Bronchus fibroblast of lung (primary cell): Measurements from ENCODE around the genes PGAP3, GSDMA and CCR7.

- RAMPAGE, long total RNA, result no peak
Measured at GRCh38 chr17:39687402-39688552, at the start of gene PGAP3. PGAP3 (minus strand) TSS chr17:39688057.

DNA sequence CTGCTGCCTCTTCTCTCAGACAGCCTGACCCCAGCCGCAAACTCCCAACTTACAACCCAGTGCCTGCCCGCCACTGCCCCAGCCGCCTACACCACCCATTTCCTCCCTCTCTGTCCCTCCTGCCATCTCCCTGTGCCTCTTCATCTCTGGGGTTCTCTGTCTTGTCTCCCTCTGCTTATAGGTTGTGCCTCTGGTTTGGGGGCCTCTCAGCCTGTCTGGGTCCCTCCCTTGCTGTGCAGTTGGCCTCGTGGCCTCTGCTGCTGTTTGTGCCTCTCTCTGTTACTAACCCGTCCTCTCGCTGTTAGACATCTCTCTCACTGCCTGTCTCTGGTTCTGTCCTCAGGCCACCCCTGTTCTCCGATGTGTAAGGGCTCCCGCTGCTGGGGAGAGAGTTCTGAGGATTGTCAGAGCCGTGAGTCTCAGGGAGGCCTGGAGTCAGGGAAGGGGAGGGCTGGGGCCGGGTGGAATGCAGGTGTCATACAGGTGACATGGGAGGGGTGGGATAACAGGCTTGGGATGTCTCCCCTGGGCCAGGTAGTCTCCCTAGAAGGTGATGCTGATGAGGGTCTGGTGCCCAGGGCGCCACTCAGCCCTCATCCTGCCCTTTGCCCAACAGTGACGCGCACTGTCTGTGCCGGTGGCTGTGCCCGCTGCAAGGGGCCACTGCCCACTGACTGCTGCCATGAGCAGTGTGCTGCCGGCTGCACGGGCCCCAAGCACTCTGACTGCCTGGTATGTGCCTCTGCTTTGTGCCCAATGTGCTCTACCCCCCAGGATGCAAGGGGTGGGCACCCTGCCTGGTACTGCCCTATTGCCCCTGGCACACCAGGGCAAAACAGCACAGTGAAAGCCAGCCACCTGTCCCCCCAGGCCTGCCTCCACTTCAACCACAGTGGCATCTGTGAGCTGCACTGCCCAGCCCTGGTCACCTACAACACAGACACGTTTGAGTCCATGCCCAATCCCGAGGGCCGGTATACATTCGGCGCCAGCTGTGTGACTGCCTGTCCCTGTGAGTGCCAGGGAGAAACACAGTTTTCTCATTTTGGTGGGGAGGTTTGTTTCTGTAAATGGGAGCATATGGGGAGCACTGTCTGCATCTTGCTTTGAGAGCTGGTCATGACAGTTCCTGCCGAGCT lies 10.0 kb downstream of the ERBB2 start:
- RAMPAGE, long total RNA, result no peak

- RAMPAGE, long total RNA, result no peak
Measured at GRCh38 chr17:39772312-39772818, 34.6 kb downstream of the GRB7 start.

GRCh38 chr17:39926040-39926334 lies 1.4 kb downstream of the ORMDL3 start:
- RAMPAGE, long total RNA, result no peak

GRCh38 chr17:39948949-39949558 lies 13.8 kb upstream of the GSDMA start:
- RAMPAGE, long total RNA, result no peak

DNA sequence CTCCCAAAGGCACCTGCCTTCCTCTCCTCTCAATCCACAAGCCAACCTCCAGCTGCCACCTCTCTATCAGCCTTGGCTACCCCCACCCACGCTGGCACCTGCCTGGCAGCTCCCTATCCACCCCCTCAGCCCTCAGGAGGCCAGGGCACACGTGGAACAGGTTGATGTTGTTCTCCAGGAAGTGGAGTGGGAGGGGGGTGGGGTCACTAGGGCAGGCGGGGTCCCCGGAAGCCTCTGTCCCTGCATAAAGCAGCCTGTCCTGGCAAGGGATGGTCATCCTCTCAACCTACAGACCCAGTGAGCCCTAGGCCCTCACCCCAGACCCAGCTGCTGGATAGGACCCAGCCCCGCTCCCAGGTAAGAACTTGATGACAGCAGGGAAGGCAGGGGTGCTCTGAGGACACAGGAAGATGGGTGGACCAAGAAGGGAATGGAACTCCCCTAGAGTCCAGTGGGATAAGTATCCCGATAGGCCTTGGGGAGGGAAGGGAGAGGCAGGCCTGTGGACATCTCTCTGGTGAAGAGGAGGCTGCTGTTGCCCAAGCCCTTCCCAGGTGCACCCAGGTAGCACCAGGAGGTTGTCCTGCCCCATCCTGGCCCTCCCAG lies at the start of gene GSDMA:
TSS of gene GSDMA (plus strand) at position 276 of the 606 bp plus-strand sequence.
- RAMPAGE, long total RNA, result no peak

DNA sequence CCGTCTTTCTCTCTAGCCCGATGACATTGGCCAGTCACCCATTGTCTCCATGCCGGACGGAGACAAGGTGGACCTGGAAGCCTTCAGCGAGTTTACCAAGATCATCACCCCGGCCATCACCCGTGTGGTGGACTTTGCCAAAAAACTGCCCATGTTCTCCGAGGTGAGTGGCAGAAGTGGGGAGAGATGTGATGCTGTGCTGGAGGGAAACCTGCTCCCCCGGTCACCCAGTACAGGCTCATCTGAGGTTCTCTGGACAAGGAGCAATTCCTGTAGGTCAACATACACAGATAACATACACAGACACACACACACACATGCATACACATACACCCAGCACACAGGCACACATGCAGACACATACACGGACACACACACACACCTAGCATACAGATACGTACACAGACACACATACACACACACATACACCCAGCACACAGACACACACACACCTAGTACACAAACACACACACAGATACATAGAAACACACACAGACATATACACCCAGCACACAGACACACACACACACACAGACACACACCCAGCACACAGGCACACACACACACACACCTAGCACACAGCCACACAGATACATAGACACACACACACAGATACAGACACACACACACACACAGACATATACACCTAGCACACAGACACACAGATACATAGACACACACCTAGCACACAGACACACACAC lies 13.5 kb downstream of the NR1D1 start:
- RAMPAGE, long total RNA, result no peak

DNA sequence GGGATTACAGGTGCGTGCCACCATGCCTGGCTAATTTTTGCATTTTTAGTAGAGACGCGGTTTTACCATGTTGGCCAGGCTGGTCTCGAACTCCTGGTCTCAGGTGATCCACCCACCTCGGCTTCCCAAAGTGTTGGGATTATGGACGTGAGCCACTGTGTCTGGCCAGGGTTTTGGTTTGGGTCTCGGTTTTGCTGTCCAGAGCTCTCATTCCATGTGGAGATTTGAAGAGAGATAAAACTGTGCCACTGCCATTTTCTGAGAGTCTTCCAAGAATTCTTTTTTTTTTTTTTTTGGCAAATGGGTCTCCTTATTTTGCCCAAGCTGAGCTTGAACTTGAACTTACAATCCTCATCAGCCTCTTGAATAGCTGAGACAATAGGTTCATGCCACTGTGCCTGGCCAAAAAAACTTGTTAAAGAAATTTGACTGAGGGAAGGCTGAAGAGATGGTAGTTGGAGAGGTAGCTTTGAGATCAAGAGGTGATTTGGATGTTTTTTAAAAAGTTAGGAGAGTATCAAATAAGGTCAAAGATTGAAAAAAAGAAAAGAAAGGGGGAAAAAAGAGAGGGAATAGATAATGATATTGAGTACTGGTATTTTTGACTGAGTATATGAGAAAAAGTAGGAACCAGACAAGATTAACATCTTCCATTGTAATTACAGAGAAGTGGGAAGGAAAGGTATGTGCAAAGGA lies 8.8 kb downstream of the CASC3 start:
- RAMPAGE, long total RNA, result no peak

GRCh38 chr17:40271207-40271703 lies 16.4 kb upstream of the CDC6 start:
- RAMPAGE, long total RNA, result no peak

GRCh38 chr17:40290798-40291730 lies 3.4 kb downstream of the CDC6 start:
- RAMPAGE, long total RNA, result no peak

DNA sequence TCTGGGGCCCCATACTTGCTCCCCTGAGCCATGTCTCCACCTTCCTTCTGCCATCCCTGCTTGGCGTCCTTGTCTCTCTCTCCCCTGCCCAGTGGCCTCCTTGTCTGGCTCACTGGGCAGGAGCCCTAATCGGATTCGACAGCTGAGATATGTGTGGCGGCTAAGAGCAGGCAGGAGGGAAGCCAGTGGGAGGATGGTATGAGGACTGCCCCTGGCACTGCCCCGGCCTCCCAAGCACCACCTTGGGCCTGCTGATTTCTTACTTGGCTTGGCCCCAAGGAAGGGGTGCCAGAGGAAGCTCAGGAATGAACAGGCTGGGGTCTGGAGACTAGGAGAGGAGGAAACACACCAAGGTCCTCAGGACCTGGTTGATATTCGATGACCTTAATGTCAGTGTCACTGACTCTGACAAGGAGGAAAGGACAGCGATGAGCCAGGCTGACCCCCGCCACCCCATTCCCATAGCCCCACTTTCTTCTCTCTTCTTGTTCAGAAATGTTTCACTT lies 2.1 kb downstream of the RARA start:
- RAMPAGE, long total RNA, result no peak

DNA sequence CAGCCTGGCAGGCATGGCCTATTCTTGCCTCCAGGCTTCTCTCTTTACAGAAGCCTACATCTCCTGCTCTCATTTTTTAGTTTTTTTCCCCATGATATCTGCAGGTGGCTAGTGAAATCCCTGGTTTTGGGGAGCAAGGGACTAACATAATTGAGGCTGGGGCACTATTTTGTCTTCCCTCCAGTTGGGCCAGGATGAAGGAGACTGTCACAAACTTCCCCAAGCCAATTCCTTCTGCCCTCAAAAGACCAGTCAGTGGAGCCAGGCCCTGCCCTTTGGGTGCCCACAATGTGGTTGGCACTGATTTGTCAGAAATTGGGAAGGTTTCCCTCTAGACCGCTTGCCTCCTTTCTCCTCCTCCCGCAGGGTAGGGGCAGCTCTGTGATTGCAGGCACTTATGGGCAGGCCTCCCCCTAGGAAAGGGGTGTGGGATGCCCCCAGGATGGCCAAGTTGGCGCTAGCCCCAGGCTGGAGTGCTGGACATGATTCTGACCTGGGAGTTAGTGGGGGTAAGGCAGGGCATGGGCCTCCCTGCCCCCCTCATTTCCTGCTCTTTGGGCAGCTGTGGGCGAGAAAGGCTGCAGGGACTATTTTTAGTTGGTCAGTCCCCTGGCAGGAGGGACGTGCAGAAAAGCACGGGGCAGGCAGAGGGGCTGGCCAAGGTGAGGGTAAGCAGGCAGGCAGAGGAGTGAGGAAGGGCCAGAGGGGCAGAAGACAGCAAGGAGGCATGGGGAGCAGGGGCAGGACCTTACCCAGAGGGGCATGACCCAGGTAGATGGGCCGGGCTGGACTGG lies 3.1 kb downstream of the RARA start:
- RAMPAGE, long total RNA, result no peak

GRCh38 chr17:40314567-40315145 lies 5.7 kb downstream of the RARA start:
- RAMPAGE, long total RNA, result no peak

- RAMPAGE, long total RNA, result start-site peak on the plus strand at chr17:40318237-40318274, 16 and 27 reads in 2 replicates
Measured at GRCh38 chr17:40317790-40318824, 9.1 kb downstream of the RARA start.

DNA sequence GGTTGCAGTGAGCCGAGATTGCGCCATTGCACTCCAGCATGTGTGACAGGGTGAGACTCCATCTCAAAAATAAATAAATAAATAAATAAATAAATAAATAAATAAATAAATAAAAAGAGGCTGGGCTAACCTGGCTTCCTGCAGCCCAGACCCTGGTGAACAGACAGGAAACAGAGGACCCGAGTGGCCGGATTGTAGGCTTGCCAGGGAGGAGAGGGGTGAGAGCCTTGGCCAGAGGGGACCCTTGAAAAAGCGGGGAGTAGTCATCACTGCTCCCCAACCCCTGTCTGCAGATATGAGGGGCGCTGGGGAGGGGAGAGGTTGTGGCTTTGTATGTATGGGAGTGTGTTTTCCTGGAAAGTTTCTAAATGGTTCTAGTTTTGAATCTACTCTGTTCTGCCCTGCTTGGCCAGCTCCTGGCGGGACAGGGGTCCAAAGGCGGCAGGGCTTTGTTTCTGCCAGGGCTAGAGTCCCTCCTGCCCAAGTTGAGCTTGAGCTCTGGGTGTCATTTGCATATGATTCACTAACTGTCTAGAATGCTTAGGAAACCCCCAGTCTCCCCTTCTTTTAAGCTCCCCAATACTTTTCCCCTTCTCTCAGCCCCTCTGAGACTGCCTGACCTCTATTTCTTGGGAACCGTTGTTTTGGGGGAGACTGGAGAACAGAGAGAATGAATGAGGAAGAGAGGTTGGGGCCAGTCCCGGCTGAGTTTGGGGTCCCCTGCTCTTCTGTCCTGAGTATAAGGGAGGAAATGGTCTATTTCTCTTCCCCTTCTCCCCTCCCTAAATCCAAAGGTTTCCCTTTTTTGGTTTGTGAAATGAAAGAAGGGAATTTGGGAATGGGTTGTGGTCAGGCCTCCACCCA lies 16.4 kb downstream of the RARA start:
- RAMPAGE, long total RNA, result no peak

DNA sequence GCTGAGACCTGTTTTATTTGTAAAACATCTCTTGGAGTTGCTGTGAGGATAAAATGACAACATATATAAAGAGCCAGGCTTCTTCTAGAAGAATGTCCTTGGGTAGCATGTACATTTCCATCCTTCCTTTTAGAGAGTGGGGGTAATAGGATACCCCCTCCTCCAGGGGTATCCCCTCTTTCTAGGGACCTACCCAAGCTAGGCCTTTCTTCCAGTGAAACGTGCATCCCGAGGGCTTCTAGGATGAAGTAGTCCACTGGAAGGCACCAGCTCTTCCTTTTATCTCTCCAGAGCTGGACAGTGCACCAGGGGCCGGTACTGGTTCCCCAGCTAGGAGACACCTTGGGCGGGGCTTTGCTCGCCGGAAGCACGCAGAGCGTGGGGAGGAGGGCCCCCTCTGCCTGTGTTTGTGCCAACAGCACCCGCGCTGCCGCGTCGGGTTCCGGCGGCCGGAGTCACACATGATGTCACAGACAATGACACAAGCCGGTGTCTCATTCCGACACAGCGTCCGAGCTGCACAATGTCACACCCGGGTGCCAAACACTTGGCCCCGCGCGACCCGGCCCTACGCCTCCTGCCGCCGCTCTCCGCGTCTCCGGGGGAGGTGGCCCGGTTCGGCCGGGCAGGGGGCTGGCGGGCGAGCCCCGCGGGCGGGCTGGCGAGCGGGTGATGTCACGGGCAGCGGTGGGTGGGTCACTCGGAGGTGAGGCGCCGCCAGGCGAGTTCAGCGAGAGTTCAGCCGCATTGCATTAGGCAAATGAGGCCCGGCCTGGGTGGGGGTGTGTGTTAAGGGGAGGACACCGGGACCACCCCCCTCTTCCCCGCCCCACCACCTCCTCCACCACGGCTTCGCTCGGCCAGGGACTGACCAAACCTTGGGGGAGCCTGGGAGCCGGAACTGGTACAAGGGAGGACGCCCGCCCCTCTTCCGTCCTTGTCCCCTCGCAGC lies 23.3 kb downstream of the GJD3 start:
- RAMPAGE, long total RNA, result no peak

DNA sequence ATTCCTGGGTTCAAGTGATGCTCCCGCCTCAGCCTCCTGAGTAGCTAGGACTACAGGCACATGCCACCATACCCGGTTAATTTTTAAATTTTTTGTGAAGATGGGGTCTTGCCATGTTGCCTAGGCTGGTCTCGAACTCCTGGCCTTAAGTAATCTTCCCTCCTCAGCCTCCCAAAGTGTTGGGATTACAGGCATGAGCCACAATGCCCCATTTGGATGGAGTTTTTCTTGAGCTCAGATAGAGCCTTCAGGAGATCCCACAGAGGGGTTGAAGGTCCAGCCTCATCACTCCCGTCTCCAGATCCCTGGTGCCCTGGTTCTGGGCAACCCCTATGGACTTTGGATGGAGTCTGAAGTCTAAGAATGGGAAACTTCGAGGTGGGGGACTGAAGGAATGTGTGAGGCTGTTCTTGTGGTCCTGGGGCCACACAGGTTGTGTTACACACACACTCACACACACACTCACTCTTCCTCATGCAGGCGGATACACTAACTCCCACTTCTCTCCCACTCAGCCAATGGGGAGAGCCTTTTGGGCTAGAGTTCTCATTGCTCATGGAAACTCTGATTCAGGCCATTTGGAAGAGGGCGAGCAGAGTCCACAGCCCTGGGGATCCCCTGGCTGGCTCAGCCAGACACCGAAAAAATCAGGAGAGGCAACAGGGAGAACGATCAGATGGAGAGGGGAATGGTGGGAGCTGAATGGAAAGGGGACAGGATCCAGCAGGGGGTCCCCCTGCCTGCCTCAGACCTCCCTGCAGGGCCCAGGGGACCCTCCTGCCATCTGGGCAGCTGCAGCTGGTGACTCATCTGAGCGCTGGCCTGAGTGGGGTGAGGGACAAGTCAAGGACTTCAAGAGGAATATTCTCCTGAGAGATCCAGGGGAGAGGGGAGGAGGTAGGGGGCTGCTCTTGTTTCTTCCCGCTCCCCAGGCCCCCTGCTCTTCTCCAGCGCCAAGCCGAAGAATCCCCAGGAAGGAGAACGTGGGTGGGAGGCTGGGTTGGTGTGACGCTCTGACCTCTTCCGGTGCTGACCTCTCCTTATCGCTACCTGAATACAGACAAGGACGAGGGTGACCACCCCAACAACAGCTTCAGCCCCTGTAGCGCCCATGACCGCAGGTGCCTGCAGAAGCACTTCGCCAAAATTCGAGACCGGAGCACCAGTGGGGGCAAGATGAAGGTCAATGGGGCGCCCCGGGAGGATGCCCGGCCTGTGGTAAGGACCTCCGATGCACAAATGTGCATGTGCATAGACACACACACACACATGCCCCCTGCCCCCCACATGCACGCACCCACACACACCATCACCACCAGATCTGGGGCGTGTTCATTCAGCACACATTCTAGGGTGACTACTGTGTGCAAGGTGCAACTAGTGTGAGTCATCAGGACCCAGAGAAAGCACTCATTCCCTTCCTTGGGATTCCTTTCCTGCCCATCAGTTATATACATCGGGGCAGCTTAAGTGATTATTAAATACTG lies 9.2 kb downstream of the IGFBP4 start:
- RAMPAGE, long total RNA, result no peak

DNA sequence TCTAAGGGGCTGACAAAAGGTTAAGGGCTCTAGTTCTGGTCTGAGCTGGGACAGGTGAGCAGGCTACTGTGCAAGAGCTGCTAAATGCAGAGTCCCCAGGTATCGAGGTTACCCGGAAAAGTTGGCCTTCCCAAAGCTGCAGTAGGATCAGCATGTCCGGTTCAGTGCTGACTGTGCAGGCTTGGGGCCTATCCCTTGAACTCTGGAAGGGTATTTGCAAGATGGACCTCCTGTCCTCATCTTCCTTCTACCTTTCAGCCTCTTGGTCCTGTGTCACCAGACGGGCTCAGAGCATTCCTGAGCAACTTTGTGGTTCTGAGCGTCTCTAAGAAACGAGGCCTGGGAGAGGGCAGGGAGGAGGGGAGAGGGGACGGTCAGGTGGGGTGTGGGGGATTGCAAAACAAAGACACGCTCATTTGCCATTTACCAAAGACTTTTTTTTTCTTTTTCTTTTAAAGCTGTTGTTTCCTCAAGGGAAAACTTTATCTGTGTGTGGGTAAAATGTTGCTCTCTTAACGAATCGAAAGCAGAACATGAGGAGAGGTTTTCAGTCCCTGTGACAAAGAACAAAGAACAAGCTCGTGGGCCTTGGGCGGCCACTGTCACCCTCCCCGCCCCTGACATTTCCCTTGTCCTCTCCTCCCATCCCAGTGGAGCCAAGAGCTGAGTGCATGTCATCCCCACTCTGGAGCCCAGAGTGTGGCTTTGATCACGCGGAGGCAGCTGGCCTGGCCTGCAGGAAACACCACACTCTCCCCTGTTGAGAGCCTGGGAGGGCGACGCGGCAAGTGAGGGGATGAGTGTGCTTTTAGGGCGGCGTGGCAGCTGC lies 11.7 kb downstream of the CCR7 start:
- RAMPAGE, long total RNA, result no peak

DNA sequence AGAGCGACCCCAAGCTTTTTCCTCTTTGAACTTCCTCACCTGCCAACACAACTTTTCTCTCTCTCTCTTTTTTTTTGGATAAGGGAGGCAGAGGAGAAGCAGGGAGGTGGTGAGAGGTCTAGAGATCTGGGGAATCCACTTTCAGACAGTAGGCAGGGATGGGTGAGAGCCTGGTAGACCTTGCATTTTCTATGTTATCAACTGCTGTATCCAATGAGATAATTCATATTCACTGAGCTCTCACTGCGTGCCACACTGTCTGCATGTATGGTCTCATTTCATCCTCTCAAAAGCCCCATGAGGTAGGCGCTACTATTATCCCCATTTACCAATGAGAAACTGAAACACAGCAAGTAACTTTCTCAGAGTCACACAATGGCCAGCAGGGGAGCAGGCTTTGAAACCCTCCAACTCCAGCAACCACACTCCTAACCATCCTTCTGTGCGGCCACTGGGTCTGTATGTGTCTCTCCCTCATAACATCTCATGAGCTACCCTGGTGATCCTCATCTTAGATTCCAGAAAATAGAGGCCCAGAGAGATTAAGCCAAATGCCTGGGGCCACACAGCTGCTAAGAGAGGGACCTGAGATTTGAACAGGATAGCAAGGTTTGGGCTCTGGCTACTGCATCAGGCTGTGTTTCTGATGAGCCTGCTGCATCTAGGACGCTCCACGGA lies 3.4 kb downstream of the CCR7 start:
- RAMPAGE, long total RNA, result no peak

- RAMPAGE, long total RNA, result no peak
Measured at GRCh38 chr17:40565346-40565727, at the start of gene CCR7. CCR7 (minus strand) TSS chr17:40565472.